ENCODE results near the genes DCC and RAB27B.

DNA sequence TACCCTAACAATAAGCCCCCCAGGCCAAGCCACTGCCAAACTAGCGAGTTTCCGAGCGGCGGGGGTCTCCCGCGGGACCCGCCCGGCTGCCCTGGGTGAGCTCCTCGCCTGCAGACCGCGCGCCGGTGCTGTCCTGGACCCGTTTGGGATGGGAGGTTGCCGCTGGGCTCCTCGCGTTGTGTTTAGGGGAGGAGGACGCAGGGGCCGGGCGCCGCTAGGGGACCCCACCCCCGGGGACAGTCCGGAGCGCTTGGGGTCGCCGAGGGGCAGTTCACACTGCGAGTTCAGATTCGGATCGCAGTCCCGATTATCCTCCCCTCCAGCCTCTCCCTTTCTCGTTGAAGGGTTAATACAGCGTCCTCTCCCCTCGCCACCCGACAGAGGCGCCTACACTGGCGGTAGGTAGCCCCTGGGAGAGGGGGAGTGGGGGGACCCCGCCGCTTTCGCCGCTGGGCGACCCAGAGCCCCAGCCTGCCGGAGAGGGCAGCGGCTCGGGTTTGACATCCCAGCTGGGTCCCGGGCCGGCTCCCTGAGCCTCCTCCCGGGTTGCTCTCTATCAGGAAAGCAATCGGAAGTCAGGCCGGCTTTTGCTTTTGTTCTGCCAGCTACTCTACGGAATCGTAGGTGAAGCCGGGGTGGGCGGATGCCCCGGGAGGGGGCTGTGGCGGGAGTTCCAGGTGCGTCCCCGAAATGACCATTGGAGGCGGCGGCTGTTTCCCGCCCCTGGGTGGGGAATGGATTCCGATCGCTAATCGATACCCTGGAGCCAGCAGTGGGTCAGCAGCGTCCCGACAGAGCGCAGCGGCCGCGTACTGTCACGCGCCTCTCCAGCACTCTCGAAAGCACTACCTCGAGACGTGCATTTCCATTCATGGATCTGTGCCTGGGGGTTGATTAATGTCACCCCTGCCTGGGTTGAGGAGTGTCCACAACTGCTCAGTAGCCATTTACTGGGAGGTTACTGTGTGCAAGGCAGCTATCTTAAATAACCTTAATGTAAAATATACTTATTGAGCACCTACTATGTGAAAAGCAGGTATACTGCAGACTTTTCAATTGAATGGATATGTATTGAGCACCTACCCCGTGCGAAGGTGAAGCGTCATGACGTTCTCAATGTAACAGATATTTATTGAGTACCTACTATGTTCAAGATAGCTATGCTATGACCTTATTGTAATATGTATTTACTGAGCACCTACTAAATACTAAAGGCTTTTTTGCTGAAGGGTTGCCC lies 893 bp downstream of the MAPK4 start:
- RRBS: 1% methylated on average over 13 of the region's 78 CpGs

DNA sequence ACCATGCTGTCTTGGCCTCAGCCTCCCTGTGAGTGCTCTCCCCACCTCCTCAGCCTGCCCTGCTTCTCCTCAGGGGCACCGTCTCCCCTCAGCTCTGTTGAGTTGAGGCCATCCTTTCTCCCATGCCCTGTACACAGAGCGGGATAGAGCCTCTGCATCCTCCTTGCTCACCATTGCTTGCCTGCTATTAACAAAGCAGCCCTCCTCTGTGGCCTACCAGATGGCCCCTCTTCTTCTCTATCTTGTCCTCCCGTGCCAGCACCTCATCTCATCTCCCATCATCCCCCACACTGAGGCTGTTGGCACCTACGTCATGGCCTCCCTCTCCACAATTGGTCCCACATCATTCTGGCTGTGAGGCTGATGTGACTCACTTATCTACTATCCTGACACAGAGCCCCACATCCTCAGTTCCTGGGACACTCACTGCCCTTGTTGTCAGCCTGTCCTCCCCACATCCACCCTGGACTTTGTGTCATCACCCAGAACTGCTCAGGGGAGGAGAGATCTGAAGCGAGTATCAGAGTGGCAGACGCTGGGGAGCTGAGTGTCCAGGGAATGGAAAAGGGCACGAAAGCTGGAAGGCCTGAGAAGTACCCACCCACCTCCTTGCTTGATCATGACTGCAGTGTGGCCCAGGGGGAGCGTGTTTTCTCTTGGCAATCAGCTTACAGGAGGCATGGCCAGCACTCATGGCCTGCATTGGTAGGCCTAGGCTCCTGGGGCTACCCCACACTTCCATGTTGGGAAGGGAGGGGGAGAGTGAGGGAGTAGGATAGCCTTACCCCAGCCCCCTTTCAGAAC lies 102.9 kb downstream of the MRO start:
- RRBS: no CpG with 5 or more reads among the region's 8 CpGs

- RRBS: 2% methylated on average over 20 of the region's 72 CpGs
These were observed 708 bp downstream of the ME2 start for GRCh38 chr18:50879270-50880381.

- RRBS: under 1% methylated on average over 5 of the region's 25 CpGs
These were observed 489 bp upstream of the SMAD4 start for GRCh38 chr18:51029447-51030001.

GRCh38 chr18:51141583-51141994 lies 55.9 kb downstream of the MEX3C start:
- RRBS: no CpG with 5 or more reads among the region's 5 CpGs

DNA sequence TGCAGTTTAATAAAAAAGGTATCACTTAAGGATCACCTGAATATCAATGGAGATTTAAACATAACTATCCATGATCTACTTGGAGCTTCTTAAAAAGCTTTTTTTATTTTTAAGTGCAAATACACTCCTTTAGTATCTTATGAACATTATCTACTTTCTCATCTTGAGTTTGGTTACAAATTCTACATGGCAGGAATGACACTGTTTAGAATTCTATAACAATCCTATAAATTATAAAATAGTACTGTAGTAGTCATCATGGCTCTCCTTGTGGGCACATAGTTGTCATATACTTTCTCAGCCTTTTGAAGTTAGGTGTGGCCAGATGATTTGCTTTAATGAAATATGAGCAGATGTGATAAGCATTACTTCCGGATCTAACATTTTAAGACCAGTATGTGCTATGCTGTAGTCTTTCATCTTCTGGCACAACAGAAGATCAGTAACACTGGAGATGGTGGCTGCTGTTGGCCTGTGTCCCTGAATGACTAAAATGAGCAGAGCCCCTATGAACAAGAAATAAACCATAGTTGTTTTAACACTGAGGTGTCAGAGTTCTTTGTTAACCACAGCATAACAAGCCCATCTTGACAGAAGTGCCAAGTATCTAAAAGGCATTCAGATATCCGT lies 6.4 kb downstream of the MEX3C start:
- RRBS: no CpG with 5 or more reads among the region's 2 CpGs

- RRBS: no CpG with 5 or more reads among the region's 2 CpGs
These were observed 529.1 kb upstream of the DCC start for GRCh38 chr18:51810988-51811213.

DNA sequence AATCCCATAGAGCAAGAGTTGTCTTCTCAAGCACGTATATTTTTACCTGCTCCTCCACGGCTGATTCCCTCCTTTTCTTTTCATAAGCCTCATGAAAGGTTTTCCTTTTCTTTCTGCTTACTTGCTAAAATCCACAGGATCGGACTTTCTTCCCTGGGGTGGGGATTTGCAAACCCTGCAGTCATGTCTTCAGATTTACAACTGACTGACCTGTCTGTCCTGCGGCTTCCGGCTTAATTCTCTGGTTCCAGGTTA lies 66.3 kb upstream of the DCC start:
- RRBS: no CpG with 5 or more reads among the region's 5 CpGs

- RRBS: 0% methylated on average over 1 of the region's 27 CpGs
These were observed at the start of gene DCC for GRCh38 chr18:52339865-52340364. TSS of gene DCC (plus strand) at chr18:52340197.

DNA sequence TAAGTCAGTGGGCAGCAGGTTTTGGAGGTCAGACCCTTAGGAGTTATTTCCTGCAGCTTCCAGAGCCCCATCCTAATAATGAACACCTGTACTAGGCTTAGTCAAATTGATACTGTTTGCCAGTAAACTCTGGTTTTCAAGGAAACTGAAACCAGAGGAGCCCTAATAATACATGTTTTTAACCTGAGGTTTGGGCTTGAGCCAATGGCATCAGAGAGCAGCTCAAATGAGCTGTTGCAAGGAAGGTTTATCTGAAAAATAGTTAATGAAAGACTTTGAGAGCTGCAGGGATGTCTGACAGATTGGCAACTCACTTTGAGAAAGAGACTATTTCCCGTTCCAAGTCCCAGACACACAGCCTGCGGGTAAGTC lies 54.6 kb downstream of the DCC start:
- RRBS: no CpG with 5 or more reads among the region's 2 CpGs

DNA sequence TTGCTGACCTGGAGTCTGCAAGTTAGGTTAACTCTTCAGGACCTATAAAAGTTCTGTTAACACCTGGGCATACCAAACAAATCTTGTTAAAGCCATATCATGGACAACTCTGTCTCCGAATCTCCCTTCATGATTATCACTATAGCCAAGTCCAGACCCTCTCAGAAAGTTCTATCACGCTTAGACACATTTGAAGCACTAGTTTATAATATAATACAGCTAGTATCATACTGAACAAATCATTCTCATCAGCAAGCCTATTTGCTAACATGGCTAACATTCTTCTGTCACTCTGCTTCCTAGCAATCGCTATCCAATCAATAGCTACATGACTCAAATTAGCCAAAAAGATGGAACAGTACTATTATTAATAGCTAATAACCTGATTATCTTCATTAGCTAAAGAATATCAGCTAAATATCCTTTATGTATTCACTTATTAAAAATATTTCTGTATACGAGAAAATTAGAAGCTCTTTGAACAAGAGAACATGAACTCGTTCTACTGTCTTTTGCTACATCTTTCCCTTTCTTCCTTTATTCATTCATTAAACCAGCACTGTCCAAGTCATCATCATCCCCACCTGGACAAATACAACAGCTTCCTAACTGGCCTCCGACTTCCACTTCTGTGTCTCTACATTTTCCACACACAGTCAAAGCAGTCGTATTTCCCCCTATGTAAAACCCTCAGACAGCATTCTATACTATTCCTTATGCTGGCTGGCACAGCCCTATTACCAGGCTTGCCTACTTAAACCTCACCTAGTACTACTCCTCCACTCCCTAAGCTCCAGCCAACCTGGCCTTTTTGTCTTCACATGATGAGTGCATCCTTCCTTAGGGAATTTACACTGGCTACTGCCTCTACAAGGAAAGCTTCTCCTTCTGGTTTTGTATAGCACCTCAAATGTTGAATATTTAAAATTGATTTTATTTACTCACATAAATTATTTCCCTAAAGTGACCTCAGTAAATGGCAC lies 27.6 kb downstream of the MBD2 start:
- RRBS: no CpG with 5 or more reads among the region's 7 CpGs

DNA sequence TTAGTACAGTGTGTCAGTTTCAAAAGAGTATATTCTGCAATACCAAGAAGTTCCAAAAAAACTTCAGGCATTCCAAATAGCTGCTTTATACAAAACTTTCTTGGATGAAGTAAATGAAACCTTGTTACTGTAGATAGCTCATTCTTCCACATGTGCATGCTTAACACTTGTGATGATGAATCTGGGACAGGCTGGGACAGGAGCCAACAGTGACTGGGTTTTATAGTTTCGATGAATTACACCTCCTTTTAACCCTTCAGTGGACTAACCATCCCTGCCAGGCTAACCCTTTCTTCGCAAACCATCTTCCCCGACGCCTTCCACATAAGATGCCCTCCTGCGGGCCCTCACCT lies 1.0 kb downstream of the MBD2 start:
- RRBS: no CpG with 5 or more reads among the region's 5 CpGs

- RRBS: no CpG with 5 or more reads among the region's 3 CpGs
These were observed 24.4 kb downstream of the POLI start for GRCh38 chr18:54293693-54294170.

DNA sequence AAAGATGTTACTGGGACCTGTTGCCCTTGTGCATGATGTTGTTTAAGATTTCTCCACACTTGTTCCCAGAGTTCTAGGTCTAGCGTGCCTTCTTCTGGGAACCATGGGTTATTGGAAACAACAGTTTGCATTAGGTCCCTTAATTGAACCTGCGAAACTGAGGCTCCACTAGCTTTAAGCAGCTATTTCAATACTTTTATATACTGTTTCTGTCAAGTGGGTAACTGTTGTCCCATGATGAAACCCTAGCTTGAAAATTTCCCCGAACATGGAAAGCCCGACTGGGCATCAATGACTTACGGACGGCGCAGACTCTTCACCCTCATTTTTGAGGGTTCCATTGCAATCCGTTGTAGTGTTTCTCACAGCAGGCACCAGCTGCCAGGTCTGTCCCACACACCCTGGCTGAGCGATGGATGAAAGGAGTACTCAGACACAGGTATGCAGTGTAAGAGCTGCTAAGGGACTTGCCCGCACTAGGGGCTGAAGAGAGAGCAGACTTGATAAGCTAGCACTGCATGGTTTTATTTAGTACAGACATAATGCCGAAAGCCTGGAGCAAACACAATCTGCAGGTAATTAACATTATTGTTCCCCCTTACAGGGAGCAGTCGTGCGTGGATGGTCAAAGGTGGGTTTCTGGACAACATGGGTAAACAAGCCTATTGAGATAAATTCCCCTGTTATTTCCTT lies 15.7 kb downstream of the DYNAP start:
- RRBS: no CpG with 5 or more reads among the region's 13 CpGs

- RRBS: 1% methylated on average over 8 of the region's 47 CpGs
These were observed at the start of gene RAB27B for GRCh38 chr18:54827977-54829106. TSS of gene RAB27B (plus strand) at chr18:54828477.

- RRBS: no CpG with 5 or more reads among the region's 5 CpGs
These were observed 1.3 kb downstream of the CCDC68 start for GRCh38 chr18:54957828-54958454.

- RRBS: no CpG with 5 or more reads among the region's 2 CpGs
These were observed 141.6 kb upstream of the CCDC68 start for GRCh38 chr18:55100739-55101284.

- RRBS: no CpG with 5 or more reads among the region's 4 CpGs
These were observed 253.2 kb downstream of the TCF4 start for GRCh38 chr18:55334734-55335288.

DNA sequence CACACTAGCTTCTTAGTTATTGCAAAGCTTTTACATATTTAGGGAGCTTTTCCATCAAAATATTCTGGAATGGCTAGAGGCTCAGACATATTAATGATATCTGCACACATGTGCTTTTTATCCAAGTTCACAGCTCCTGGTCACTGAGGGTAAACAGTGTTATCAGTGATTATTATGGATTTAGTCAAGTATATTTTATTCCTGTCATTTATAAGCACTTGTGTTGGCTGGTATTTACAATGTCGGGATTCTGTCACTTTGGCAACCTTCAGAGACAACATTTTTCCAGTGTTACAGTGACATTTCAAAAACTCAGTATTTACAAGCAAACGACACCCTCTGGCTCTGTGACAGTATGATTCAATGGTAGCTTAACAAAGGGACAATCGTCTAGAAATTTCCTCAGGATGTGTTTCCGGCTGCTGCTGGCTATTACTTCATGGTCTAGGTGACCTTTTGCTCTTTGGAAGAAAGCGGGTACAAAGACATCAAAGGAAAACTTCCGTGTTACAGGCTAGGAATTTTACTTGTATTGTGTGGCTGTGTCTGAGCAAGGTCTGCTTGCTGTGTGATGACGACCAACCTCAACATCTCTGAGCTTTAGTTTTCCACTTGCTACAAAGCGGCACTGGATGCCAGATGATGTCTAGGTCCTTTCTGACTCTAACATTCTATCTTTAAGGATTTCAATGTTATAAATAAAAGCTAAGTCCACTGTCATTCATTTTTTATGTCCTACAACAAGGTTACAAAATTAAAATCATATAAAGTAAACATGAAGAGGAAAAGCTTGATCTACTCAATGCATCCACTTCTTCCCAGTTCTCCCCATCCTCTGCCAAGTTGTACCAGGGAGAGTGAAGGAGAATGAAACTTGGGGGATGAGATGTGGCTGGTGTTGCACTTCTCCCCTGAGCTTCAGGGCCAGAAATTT lies 200.3 kb downstream of the TCF4 start:
- RRBS: no CpG with 5 or more reads among the region's 8 CpGs

DNA sequence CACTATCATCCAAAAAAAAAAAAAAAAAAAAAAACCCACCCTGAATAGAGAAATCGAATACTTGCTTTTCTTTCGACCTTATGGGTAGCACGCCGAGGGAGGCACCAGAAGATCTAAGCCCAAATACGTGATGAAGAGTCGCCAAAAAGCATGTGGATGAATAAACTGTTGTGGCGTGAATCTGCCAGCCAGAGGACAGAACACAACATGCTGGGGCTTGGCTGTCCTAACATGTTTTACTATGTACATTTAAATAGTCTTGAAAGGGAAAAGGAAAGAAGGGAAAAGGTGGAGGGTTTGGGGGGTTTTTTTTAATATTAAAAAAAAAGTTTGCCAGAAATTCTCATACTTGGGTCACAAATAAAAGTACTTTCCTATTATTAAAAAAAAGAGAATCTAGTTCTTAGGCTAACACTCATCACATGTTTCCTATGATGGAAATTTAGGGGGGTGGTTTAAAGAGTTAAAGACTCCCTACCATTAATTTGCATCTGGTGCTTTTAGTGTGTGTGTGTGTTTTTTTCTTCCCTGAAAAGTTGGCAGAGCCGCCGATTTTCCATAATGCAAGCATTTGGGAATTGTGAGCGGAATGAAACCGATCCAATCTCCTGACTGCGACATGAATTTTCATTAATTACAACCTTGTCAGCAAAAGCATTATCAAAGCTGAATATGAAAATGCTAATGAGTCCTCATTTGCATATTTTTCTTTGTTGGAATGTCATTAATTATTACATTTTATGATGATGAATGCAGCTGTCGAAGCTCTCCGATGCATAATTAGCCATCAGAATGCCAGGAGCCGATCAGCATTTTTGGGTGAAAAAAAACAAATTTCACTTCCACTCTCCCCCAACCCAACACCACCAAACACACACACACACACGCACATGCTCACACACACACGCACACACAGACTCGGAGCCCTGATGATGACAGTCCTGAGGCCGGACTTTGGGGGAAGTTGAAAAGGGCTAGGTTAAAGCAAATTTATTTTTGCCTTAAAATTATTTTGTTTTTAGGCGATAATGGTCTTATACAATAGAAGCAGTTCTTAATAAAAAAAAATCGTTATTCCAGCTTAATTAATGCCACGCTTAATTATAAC lies 165.5 kb downstream of the TCF4 start:
- RRBS: no CpG with 5 or more reads among the region's 22 CpGs

Measured in retinal pigment epithelial cell (primary cell).